Retinal pigment epithelial cell (primary cell): ENCODE measurements around a stretch of chr10.

DNA sequence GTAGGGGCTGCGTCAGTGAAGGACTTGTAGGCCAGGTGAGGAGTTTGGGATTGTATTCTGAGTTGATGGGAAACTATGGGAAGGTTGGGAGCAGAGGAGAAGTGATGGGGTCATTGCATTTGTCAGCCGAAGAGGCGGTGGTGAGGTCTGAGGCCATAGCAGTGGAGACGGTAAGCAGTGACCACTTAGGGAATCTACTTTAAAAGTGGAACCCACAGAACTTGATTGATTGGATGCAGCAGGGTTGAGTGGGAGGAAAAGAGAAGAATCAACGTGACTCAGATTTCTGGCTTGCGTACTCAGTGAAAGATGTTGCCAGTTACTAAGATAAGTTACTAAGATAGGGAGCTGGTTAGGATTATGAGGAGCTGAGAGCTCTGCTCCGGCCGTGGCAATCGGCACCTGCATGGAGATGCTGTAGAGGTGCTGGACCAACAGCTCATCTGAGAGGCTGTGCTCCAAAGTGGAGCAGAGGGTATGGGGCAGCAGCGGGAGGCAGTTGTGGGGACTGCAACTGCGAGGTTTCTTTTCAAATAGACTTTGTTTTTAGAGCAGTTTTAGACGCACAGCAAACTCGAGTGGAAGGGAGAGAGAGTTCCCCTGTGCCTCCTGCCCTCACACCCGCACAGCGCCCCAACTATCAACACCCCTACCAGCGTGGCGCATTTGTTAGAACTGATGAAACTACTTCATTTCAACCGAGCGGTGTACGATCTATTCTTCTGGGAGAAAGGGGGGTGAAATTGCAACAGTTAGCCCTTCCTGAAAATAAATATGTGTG lies 12.8 kb upstream of the IL2RA start:
- RRBS, result no CpG with 5 or more reads among the region's 20 CpGs

DNA sequence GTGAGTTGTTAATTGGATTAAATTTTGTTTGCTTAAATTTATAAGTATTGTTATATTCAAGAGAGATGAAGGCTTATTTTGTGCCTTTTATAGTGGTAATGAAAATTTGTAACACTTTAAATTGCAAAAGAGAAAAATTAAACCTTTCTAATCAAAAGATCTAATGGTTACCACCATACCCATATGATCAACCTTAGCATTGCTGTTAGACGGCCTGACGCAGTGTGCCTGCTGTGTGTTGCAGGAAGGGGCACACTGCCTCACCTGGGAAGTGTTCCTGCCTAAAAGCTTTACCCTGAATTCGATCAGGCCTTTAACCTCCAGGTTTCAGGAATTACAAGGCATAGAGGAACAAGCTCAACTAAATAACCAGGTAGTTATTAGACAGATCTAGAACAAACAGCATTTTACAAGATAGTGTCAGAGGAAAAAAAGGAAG lies 11.3 kb downstream of the RBM17 start:
- RRBS, result no CpG with 5 or more reads among the region's 3 CpGs

- RRBS, result no CpG with 5 or more reads among the region's 7 CpGs
These were observed 24.0 kb downstream of the RBM17 start for GRCh38 chr10:6112787-6113206.

GRCh38 chr10:6141060-6142008 lies 52.5 kb downstream of the RBM17 start:
- RRBS, result 55% methylated on average over 9 of the region's 33 CpGs

DNA sequence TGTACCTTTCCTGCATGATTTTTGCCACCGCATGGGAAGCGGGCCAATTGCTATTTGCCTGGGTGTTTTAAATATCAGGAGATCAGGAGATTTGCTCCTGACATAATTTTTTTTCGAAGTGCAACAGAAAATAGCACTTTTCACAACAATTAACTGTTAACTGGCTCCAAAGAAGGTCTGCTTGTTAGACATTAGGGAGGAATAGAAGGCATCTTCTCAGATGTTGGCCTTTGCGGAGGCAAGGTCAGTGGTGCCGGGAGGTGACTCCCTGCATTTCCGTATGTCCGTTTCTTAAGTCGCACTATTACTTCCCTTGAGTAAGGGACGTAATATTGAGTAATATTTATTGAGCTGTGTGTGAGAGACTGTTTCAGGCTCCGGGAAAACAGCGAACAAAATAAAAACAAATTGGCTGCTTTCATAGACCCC lies 54.7 kb downstream of the RBM17 start:
- RRBS, result no CpG with 5 or more reads among the region's 11 CpGs

GRCh38 chr10:6150814-6152145 lies 51.5 kb upstream of the PFKFB3 start:
- RRBS, result no CpG with 5 or more reads among the region's 31 CpGs

- RRBS, result no CpG with 5 or more reads among the region's 7 CpGs
These were observed 39.8 kb upstream of the PFKFB3 start for GRCh38 chr10:6162932-6163333.

DNA sequence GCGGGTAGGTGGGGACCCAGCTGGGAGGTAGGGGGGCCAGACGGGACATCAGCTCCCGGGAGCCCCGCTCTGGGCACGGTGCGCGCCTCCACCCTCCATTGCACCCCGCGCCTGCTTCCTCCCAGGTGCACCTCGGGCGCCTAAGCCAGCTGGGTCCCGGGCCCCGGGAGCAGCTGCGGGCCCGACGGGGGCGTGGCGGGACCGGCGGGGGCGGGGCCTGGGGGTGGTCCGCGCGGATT lies 39.3 kb upstream of the PFKFB3 start:
- RRBS, result under 1% methylated on average over 20 of the region's 24 CpGs

DNA sequence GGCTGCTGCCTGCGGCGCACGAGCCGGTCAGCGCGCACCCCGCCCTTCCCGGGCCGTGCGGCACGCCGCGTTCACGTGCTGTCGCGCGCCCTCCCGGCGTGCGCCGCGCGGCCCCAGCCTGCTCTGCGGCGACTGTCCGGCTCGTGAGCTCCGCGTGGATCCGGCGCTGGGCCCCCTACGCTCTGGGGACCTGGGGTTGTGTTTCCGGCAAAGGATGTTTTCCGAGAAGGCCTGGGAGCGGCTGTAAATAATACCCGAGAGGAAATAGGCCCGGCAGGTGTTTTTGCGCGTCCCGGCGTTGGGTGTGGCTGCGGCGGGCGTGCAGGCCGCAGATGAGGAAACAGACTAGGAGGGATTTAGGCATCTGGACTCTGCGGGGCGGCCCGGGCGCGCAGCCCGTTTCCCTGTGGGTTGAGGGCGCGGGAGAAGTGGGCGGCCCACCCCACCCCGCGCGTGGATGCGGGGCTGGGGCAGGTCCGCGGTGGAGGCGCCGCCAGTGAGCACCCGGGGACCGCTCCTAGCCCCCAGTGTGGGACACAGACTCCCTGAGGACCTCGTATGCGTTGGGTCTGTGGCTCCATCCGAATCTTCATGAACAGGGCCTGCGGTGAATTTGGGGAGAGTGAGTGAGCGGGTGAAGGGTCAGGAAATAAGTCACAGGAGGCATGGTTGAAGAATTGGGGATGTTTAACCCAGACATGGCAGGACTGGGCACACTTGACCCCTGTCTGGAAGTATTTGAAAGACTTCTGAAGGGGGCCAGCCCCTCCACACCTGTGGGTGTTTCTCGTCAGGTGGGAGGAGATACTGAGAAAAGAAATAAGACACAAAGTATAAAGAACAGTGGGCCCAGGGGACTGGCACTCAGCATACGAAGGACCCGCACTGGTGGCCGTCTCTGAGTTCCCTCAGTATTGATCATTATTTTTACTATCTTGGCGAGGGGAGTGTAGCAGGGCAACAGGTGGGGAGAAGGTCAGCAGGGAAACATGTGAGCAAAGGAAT lies 38.7 kb upstream of the PFKFB3 start:
- RRBS, result 1% methylated on average over 40 of the region's 74 CpGs

GRCh38 chr10:6170320-6170930 lies 32.3 kb upstream of the PFKFB3 start:
- RRBS, result no CpG with 5 or more reads among the region's 3 CpGs

GRCh38 chr10:6219875-6220174 lies 17.1 kb downstream of the PFKFB3 start:
- RRBS, result no CpG with 5 or more reads among the region's 2 CpGs

DNA sequence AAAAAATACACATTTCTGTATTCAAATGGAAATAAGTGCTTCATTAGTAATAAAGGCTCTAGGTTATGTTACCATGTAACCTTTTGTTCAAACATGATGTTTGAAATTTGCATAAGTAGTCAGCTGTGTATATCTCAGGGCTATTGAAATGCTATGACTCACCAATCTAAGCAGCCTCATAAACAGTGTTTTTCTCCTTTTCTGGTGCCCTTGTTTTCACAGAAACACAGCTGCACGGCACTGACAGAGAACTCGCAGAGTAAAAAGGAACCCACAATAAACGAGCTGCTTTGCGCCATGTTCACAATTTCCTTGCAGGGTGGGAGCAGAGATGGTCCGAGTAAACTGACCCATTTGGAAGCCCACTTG lies 176.0 kb upstream of the PRKCQ start:
- RRBS, result no CpG with 5 or more reads among the region's 5 CpGs

GRCh38 chr10:7121050-7121547 lies 289.7 kb downstream of the SFMBT2 start:
- RRBS, result no CpG with 5 or more reads among the region's 9 CpGs

DNA sequence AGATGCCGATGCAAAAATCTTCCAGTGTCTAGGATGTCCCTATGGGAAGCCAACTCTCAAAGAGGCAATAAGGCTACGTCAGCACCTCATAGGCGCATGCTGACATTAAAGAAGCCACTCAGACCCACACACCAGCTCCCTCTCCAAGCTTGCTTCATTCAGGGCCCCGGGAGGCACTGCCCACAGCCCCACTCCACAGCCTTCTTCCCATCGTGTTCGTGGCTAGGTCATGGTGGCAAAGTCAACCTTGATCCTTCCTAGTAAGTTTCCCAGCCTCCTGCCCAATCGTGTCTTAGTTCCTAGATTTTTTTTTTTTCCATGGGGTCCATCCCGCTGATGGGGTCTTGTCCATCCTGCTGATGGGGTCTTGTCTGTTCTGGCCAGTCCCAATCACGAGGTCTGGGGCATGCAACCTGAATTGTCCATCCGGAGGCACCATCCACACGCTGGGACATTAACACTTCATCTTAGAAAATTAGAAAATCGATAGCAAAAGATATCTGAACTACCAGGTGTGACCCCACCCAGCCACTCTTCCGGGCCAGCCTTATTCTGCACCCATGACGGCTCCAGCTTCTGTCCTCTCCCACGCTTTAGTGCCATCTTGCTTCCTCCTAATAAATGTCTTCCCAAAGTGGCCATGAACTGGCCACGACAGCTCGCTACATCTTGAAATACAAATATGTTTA lies 60.8 kb downstream of the SFMBT2 start:
- RRBS, result 94% methylated on average over 3 of the region's 17 CpGs

DNA sequence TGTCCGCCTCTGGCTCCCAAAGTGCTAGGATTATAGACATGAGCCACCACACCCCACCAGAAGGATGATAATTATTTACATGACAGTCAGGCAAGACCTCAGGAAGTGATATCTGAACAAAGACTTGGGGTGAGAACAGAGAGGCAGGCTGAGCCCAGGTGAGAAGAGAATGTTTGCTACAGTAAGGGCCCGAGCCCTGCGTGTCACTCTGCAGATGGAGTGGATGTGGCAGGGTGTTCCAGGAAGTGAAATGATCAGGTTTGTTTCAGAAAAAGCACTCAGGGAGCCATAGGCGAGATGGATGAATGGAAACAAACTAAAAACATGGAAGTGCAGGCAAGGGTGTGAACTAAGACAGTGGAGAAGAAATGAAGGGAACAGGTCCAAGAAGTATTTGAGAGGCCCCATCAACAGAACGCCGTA lies 22.2 kb downstream of the SFMBT2 start:
- RRBS, result no CpG with 5 or more reads among the region's 6 CpGs

- RRBS, result 10% methylated on average over 29 of the region's 50 CpGs
These were observed 2.9 kb downstream of the SFMBT2 start for GRCh38 chr10:7407802-7408367.

- RRBS, result under 1% methylated on average over 13 of the region's 57 CpGs
These were observed 1.4 kb downstream of the SFMBT2 start for GRCh38 chr10:7408982-7410192.

GRCh38 chr10:7484306-7484885 lies 73.6 kb upstream of the SFMBT2 start:
- RRBS, result no CpG with 5 or more reads among the region's 9 CpGs

- RRBS, result 90% methylated on average over 2 of the region's 3 CpGs
These were observed 558 bp upstream of the ITIH2 start for GRCh38 chr10:7702575-7702941.